SJCRH30 (cell line): Measurements from ENCODE around the genes C1QL2, C2orf76, DBI and TMEM37.

DNA sequence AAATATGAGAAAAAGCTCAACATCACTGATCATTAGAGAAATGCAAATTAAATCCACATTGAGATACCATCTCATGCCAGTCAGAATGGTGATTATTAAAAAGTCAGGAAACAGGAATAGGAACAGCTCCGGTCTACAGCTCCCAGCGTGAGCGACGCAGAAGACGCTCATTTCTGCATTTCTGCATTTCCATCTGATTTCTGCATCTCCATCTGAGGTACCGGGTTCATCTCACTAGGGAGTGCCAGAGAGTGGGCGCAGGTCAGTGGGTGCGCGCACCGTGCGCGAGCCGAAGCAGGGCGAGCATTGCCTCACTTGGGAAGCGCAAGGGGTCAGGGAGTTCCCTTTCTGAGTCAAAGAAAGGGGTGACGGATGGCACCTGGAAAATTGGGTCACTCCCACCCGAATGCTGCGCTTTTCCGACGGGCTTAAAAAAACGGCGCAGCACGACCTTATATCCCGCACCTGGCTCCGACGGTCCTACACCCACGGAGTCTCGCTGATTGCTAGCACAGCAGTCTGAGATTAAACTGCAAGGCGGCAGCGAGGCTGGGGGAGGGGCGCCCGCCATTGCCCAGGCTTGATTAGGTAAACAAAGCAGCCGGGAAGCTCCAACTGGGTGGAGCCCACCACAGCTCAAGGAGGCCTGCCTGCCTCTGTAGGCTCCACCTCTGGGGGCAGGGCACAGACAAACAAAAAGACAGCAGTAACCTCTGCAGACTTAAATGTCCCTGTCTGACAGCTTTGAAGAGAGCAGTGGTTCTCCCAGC, 10.6 kb upstream of the DDX18 start:
- RAMPAGE, long total RNA: no peak

DNA sequence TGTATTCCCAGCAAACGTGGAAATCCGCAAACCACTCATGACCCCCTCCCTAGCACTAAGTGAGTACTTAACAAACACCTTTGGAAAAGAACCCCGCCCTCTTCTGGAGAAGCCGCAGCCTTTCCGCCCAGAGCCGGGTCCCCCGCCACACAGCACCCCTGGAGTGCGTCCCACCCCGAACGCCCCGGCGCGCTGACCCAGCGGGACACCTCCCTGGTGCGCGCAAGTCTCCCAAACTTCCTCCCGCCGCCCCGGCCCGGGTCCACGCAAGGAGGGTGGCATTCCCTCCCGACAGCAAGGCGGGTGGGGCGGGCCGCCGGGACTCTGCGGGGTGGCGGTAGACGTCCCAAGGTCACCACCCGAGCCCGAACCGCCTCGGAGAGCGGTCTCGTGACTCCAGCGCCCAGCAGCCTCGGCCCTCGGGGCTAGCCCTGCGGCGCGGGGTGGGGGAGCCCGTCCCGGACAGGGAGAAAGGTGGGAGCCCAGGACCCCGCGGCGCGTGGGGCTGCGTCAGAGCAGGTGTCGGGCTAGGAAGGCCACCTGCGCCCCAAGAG, 622 bp downstream of the CCDC93 start:
- RAMPAGE, long total RNA: no peak

GRCh38 chr2:118015652-118016071, 1.8 kb upstream of the CCDC93 start:
- RAMPAGE, long total RNA: no peak

DNA sequence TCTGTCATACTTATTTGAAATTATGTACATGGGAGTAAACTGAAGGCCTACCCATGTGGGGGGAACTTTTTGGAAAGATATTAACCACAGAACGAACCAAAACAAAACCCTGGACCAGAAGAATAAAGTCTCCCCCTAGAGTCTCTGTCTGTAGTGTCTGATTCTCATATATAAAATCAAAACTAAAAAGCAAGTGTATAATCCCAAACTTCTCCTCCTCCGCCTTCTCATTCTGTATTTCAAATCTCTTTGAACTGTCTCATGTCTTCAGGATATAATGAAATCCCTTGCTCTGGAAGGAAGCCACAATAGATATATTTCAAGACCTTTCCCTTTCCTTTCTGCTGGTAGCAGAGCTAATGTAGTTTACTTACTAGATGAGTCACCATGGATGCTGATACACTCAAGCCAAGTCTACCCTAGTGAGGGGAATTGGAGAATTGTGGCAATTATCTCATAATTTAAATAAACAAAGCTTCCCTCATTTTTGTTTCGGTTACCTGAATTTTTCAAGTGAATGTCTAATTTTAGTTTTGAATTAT, 33.5 kb upstream of the CCDC93 start:
- RAMPAGE, long total RNA: no peak

GRCh38 chr2:118108297-118109120, 20.2 kb downstream of the INSIG2 start:
- RAMPAGE, long total RNA: no peak

DNA sequence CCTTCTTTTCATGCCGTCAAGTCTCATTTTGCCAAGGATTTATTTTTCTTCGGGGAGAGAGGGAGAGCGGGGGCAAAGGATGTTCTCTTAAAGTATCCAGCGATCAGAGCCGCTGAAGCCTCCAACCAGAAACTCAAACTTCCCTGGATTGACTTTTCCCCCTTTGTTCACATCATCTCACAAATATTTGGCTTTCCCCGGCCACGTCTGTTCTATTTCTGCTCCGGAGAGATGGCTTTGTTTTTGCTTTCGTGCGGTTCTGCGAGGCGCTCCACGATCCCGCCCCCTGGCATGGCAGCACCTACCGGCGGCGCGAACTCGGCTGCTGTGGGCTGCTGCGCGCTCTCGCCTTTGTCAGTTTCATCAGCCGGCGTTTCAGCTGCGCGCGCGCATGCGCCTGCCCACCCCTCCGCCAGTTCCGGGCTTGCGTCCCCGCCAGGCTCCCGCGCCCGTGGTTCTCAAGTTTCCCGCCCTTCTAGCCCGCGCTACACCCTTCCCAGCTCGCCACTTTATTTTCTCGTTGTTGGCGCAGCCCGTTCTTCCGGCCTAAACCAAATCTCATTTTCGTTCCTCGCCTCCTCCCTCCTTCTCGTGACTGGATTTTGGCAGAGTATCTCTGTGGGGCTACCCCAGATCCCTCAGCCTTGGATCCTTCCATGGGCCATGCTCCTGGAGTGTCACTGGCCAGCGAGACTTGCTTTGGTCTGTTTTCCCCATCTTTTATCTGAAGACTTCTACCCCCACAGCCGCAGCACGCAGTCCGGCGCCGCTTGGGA, 98.0 kb downstream of the INSIG2 start:
- RAMPAGE, long total RNA: no peak

DNA sequence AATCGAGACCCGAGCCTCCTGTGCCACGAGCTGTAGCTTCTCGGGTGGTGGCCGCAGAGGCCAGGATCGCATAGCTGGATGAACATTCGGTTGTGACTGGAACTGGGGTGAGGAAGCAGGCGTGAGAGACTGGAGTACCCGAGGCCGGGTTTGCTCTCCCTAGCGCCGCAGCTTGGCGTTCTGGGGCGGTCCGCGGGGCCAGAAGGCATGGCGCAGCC, 1.5 kb downstream of the EN1 start:
- RAMPAGE, long total RNA: no peak

- RAMPAGE, long total RNA: no peak
Measured at GRCh38 chr2:118954264-118955352, 12.6 kb downstream of the MARCO start.

DNA sequence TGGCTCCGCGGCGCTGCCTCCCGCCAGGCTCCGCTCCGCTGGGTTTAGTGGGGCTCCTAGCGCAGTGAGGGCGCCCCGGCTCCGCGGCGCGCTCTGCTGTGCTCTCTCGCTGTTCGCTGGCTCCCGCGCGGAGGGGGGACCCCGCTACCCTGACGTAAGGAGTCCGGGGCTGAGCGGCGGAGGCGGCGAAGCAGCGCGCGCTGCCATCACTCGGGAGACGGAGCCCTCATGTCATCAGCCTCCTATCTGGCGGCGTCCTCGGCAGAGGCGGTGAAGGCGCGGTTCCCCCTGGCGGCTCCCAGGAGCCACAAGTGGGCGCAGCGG, at the start of gene C1QL2:
Gene C1QL2 (minus strand): TSS at position 95 of the 324 bp plus-strand sequence.
- RAMPAGE, long total RNA: no peak

DNA sequence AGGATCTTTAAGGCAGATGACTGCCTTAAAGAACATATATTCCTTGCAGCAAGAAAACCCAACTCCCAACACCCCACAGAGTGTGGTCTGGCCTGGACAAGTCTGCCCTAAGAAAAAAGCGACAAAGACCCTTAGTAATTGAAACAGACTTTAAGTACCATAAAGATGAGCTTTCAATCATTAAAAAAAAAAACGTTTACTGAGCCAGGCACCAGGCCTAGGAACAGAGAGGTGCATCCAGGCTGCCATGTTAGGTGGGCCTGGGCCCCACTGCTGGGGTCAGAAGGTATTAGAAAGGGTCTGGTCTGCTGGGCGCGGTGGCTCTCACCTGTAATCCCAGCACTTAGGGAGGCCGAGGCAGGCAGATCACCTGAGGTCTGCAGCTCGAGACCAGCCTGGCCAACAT, 9.9 kb upstream of the STEAP3 start:
- RAMPAGE, long total RNA: no peak

DNA sequence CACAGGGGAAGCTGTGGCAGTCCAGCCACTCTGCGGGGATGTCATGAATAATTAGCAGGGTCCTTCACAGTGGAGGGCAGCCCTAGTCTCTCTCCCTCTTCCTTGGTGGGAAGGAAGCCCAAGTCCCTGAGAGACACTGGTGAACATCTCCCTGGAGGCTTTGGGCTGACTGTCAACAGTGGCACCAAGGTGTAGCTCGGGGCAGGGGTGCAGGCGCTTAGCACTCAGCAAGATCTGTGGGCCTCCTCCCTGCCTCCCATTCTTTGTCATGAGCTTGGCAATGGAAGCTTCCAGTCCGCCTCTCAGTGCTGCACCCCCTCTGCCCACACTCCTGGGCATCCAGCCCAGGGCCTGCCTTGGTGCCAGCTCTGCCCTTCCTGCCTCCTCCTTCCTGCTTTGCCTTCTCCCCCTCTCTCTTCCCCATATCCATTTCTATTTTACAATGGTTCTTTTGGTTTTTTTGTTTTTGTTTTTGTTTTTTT, 59.4 kb downstream of the STEAP3 start:
- RAMPAGE, long total RNA: no peak

- RAMPAGE, long total RNA: no peak
Measured at GRCh38 chr2:119366684-119366906, at the start of gene C2orf76. C2orf76 (minus strand) TSS chr2:119366834.

GRCh38 chr2:119366907-119367982, at the start of gene DBI:
DBI (plus strand) TSS chr2:119366977.
- RAMPAGE, long total RNA: start-site peak on the plus strand at chr2:119366920-119367021, 15,507 and 878 reads in 2 replicates

- RAMPAGE, long total RNA: no peak
Measured at GRCh38 chr2:119370790-119371607, 4.2 kb downstream of the DBI start.

DNA sequence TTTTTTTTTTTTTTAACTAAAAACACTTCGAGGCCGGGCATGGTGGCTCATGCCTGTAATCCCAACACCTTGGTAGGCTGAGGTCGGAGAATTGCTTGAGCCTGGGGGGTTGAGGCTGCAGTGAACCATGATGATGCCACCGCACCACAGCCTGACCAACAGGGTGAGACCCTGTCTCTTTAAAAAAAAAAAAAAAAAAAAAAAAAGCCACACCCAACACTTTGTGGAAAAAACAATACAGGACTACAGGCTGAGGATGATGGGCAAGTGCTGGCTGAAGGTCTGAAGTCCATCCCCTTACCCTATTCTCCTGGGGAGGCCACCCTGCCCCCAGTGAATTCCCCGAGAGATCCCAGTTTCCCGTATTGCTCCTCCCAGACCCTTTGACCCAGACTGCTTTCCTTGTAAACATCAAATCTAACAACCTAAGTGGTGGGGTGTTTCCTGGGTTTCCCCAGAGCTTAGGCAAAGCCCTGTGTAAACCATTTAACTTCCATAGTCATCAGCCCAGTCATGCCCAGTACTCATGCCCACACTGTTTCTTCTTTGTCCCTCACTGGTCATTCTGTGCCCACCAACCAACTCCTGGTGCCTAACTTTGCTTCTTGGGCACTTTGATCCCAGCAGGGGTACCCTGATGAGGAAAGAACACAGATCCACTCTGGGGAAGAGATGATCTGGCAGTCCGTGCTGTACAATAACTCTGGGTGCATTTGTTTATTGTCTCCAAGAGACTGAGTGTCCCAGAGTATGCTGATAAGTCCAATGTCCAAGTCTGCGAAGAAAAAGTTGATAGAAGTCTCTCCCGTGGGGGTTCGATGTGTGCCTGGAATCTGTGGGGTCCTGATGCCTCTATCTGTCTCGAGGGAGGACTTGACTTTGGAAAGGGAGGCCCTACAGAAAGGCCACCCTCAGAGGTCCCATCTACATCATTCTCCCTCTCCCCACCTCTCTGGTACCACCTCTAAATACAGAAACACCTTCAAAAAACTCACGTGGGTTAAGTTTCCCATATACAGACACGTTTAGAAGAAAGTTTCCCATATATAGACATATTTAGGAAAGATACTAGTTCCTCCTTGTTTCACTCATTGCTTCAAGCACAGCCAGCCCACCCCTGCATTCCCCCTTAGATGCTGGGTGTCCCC, 5.7 kb upstream of the TMEM37 start:
- RAMPAGE, long total RNA: no peak

- RAMPAGE, long total RNA: no peak
Measured at GRCh38 chr2:119431049-119431962, at the start of gene TMEM37. TMEM37 (plus strand) TSS chr2:119431854.

- RAMPAGE, long total RNA: no peak
Measured at GRCh38 chr2:119892943-119894042, 119.6 kb upstream of the EPB41L5 start.

- RAMPAGE, long total RNA: no peak
Measured at GRCh38 chr2:120156170-120156507, 67.1 kb downstream of the TMEM185B start.

DNA sequence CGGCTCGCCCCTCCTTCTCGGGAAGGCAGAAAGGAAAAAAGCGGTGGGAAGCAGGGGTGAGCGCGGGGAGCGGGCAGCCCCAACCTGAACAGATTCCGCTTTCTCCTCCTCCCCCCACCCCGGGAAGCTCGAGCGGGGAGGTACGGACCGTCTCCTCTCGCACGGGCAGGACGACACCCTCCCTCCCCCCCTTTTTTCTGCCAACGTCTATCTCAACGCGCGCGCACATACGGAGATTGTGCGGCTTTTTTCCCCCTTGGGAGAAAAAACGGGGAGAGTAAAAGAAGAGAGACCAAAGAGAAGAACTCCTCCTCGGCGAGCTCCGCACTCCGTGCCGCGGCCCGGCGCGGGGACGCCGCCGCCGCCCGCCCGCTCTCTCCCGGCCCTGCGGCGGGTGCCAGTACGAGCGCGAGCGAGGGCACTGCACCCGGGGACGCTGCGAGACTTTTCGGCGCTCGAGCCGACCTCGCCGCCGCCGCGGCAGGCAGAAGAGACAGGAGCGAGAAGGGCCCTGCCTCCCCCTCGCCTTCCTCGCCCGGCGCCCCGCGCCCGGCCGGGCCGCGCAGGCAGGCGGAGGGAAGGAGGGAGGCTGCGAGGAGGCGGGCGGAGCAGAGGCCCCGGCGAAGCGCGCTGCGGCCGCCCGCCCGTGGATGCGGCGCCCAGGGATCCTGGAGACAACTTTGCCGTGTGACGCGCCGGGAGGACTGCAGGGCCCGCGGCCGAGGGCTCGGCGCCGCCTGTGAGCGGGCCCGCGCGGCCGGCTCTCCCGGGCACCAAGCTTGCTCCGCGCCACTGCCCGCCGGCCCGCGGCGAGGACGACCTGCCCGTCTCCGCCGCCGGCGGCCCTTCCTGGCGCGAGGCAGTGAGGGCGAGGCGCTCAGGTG, 934 bp upstream of the INHBB start:
- RAMPAGE, long total RNA: no peak

- RAMPAGE, long total RNA: no peak
Measured at GRCh38 chr2:120499951-120500626, 154.2 kb downstream of the INHBB start.